ENCODE results near the genes EGFL6 and TCEANC.

DNA sequence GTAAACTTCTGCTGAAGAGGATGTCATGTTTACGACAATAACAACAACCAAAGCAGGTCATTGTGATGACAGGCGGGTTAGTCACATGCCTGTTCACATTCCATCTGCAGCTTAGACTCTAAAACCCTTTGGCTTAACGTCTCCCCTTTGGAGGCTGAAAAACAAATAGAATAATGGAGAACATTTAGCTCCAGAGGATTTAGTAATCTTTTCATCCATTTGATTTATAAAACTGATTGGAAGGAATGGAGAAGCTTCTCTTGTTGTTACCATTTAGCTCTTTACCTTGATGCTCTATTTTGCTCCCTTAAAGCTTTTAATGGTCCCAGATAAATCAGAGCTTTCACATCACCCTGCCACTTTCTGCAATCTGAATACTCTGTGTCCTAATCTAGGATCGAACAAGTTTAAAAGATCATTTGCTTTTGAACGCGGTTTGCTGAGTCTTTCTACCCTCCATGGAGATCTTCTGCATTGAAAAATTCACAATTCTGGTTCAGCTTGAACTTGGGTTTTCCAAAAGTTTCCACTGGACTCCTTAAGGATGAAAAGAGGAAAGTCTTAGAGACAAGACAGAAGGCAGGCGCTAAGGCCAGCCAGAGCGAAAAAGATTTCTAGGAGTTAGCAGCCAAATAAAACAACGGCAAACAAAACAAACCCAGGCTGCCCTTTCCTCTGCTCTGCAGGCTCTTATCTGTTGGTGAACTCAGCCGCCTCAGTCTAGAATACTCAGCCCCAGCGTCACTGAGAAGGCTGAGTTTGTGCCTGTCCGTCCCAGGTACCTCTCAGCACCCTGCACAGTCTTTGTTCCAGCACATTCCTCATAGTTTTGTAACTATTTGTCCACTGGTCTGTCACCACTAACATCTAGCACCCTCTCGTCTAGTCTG, 75.3 kb upstream of the FAM9C start:
- PRO-cap, 3 experiments, result no peak in any of the 3 experiments
- RAMPAGE, long total RNA, result no peak

- PRO-cap, 3 experiments, result no peak in any of the 3 experiments
- RAMPAGE, long total RNA, result no peak
Measured at GRCh38 chrX:13151667-13152577, 107.5 kb upstream of the FAM9C start.

GRCh38 chrX:13167214-13167875, 122.9 kb upstream of the FAM9C start:
- PRO-cap, 3 experiments, result no peak in any of the 3 experiments
- RAMPAGE, long total RNA, result no peak

DNA sequence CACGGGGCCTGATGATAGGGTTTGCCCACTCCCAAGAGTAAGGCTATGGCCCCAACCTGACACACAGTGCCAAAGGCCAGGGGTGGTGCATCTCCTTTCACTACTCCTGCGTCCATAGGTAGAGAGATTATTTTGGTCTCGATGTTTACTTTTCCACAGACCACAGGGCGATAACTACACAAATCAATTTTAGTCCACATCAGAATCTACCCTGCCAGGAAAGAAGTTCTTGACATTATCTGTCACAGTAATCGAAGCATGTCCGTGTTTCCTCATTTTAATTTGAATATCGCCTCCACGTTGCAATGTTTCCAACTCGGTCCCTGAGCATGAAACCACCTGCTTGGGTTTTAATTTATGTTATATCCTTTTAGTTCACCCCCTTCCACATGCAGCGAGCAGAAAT, 100.0 kb upstream of the ATXN3L start:
- PRO-cap, 3 experiments, result no peak in any of the 3 experiments
- RAMPAGE, long total RNA, result no peak

- PRO-cap, 3 experiments, result no peak in any of the 3 experiments
- RAMPAGE, long total RNA, result no peak
Measured at GRCh38 chrX:13569402-13569993, at the start of gene EGFL6. TSS of gene EGFL6 (plus strand) at chrX:13569601.

- PRO-cap, 3 experiments, result peak in 3 of 3 experiments; most common plus-strand start chrX:13653141 (in 2); most common minus-strand start chrX:13653040 (in 2)
- RAMPAGE, long total RNA, result no peak
Measured at GRCh38 chrX:13652712-13653960, at the start of gene TCEANC. TSS of gene TCEANC (plus strand) at chrX:13653141.

- PRO-cap, 3 experiments, result no peak in any of the 3 experiments
- RAMPAGE, long total RNA, result no peak
Measured at GRCh38 chrX:13693113-13693693, 4.3 kb downstream of the RAB9A start.

DNA sequence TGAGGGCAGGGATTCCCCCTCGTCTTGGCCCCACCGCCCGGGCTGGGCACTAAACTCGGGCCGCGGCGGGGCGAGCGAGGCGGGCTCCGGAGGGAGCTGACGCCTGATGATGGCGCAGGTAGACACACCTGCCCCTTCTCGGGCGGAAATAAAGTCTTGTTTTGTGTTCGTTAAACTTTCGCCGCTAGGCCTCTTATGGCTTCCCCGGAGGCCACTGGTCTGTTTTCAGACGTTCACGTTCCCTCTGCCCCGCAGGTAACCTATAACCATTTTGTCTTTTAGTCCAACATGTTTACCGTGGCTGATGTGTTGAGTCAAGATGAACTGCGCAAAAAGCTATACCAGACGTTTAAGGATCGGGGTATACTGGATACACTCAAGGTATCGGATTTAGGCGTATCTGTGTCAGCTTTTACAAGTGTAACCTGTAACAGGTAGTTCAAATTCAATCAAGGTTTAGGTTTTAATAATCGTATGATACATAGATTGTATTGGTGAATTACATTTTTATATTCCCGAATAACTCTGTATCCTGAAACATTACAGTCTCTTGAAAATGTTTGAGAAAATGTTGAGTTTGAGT, 509 bp downstream of the OFD1 start:
- PRO-cap, 3 experiments, result peak in 1 of 3 experiments; most common plus-strand start position 52 of the sequence (in 1); most common minus-strand start position 51 of the sequence (in 1)
- RAMPAGE, long total RNA, result no peak

DNA sequence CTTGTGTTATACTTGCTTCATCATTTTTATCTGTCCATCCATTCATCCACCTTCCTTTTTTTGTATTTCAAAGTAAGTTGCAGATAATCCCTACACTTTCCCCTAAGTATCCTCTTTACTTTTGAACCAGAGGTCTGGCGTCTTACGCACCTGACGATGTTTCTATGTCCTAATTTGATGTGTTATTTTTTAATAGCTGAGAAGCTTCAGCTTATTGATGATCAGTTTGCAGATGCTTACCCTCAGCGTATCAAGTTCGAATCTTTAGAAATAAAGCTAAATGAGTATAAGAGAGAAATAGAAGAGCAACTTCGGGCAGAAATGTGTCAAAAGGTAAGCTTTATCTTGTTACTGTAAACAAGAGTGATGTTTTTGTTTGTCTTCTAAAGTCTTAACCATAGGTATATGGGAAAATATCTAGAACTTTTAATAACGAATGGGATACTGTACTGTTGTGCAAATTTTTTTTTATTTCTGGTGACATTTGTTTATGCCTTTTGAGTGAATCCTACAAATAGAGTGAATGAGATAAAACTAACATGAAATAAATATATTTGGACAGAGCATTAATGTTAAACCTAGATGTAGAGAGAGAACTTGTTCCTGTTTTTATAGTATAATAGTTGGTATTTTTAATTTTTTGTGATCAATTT, 11.7 kb downstream of the OFD1 start:
- PRO-cap, 3 experiments, result no peak in any of the 3 experiments
- RAMPAGE, long total RNA, result no peak

GRCh38 chrX:13791471-13792091, 25.3 kb downstream of the GPM6B start:
- PRO-cap, 3 experiments, result no peak in any of the 3 experiments
- RAMPAGE, long total RNA, result no peak

- PRO-cap, 3 experiments, result no peak in any of the 3 experiments
- RAMPAGE, long total RNA, result no peak
Measured at GRCh38 chrX:13983797-13984139, 45.9 kb downstream of the GEMIN8 start.

DNA sequence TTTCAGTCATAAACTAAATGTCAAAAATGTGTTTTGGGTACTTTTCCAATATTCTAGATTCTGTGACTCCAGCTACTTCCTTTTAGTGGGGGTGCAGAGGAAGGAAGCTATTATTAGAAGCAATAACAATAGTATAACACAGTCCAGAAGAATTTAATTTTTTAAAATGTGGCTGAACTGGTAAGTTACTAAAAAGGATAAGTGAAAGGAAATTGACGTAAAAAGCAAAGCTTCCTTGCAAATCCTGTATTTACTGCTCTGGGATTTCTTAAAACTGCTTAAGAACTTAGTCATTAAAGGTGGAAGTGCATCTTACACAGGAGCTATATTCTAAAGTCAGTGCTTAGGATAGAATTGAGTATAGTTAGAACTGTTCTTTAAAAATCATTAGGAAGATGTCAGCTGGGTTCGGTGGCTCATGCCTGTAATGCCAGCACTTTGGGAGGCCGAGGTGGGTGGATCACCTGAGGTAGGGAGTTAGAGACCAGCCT, 53.3 kb downstream of the MOSPD2 start:
- PRO-cap, 3 experiments, result no peak in any of the 3 experiments
- RAMPAGE, long total RNA, result no peak

- PRO-cap, 3 experiments, result no peak in any of the 3 experiments
- RAMPAGE, long total RNA, result no peak
Measured at GRCh38 chrX:14936532-14937006, 63.3 kb downstream of the MOSPD2 start.

- PRO-cap, 3 experiments, result no peak in any of the 3 experiments
- RAMPAGE, long total RNA, result no peak
Measured at GRCh38 chrX:15297955-15298713, 17.3 kb downstream of the ASB11 start.

DNA sequence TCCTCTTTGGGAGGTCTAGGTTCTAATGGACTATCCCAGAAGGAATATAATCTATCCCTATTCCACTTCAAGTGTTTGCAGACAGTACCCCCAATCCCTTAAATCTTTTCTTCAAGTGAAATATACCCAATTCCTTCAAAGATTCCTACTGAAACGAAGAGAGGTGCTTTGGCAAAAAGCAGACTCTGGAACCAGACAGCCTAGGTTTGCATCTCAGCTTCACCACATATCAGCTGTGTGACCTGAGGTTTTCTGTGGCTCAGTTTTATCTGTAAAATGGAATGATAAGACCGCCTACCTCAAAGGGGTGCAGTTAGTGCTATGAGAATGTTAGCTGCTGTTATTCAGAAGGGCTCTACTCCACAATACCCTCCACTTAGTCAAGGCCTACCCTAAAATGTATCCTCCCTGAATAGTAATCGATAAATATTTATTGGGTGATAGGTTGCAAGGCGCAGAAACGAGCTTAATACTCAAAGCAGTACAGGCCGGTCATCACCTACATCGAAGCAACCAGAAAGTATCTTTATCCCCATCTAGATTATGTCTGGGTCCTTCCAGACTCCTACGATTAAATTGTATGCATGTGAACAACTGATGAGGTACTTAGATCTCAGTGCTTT, 624 bp downstream of the PIR start:
- PRO-cap, 3 experiments, result no peak in any of the 3 experiments
- RAMPAGE, long total RNA, result no peak

DNA sequence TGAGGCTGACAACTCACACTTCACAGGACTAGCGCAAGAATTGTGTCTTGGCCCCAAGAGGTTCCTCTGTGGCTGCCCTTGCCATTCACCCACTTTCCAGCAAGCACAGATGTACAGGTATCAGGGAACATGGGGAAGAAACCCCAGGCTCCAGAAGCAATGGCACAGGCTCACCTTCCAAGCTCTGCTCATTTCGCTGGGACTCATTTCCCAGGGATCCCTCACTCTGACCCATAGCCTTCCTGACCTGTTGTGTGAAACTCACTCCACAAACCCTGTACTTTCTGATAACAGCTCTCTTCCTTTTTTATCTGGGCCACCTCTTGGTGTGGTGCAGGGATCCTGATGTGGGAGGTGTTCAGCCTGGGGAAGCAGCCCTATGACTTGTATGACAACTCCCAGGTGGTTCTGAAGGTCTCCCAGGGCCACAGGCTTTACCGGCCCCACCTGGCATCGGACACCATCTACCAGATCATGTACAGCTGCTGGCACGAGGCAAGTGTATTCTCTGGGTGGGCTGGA, 49.0 kb downstream of the BMX start:
- PRO-cap, 3 experiments, result no peak in any of the 3 experiments
- RAMPAGE, long total RNA, result no peak

DNA sequence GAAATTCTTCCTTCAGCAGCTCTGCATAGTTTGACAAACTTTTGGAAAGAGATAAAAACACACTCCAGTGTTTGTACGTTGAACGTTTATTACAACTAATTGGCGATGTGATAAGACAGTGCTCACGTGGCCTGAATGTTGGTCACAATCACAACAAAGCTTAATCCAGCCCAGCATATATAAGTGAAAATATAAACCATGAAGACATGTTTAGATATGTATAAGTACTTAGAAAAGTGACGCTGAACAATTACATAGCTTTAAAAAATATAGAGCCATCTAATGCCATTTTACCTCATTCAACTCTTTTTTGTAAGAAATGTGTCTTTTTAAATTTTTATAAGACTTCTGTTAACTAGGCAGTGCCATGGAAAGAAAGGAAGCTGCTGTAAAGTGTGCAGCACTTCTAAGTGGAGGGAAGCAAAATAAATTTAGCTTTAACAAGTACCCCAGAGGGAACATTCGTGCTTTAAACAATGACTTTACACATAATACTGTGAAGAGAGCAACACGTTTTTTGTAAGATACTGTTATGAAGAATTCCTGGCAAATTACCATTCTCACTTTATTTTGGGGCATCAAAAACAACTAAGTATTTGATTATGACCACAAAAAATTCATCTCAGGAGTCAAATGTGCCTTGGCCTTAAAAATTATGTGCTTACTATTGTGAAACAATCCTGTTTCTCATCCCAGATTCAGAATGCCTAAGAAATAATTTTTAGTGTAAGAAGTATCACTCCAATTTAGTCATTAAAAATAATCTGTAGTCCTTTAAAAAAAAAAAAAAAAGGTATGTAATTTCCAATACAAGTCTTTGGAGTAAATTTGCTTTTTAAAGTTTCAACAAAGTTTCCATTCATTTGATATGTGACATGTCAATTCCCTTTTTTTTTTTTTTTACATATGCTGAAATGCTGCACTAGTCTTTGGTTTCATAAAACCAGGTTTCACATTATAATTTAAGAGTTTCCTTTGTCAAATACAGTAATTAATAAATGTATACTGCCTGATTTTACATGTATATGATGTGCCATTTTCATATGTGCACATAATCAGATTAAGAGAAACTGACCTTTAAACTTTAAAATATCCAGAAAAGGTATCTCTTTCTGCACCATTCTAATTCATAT, 28.2 kb downstream of the AP1S2 start:
- PRO-cap, 3 experiments, result no peak in any of the 3 experiments
- RAMPAGE, long total RNA, result no peak

DNA sequence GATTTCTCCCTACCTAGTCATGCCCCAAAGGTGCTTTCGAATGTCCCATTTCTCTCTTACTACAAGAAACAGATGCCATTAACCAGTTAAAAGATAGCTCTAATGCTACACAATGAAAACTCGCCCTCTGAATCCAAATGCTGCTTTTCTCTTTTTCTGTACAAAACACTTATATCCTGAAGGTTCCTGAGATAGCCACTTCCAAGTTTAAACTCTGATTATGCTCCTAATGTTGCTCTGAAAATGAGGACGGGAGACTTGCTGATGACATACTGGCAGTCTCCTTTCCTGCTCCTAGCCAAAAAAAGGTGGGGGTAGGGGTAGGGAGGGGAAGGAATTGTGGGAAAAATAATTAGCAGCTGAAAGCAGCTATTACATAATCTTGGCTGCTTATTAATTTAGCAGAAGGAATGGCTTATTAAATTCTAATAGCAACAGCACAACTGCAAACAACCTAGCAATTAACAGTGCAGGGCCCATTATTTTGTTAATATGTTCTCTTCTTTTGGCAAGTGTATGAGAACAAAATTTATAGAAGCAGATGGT, 1.9 kb upstream of the AP1S2 start:
- PRO-cap, 3 experiments, result peak in 1 of 3 experiments; most common plus-strand start position 396 of the sequence (in 1); most common minus-strand start position 274 of the sequence (in 1)
- RAMPAGE, long total RNA, result no peak

DNA sequence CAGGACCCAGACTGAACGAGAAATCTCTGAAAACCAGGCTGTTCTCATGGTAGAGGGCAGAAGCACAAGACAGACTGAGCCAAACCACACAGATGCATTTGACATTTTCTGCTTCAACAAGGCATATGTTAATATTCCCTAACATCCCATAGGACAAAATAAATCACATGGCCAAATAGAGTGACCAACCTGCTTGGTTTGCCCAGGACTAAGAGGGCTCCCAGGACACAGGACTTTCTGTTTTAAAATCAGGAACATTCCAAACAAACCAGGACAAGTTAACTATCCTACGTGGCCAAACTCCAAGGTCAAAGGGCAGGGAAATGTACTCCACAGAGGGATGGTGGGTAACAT, 11.7 kb downstream of the CTPS2 start:
- PRO-cap, 3 experiments, result no peak in any of the 3 experiments
- RAMPAGE, long total RNA, result no peak

GRCh38 chrX:16737076-16737864, 17.9 kb downstream of the SYAP1 start:
- PRO-cap, 3 experiments, result no peak in any of the 3 experiments
- RAMPAGE, long total RNA, result no peak